Neutrophil (primary cell): ENCODE measurements around a stretch of chr22.

- PRO-cap = no peak
These were observed 3898.0 kb upstream of the OR11H1 start for GRCh38 chr22:11629610-11630731.

- PRO-cap = no peak
These were observed 3668.5 kb upstream of the OR11H1 start for GRCh38 chr22:11859513-11859965.

DNA sequence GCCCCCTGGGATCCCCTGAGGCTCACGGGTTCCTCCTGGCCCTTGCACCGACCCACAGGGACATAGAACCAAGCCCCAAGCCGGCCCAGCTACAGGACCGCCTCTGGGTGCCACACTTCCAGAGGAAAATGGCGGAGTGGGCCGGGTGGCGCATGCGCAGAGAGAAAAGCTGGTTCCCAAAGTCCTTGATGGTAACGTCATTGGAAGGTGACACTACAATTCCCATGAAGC is 2712.4 kb upstream of the OR11H1 start:
- PRO-cap = no peak

- PRO-cap = no peak
These were observed 85.8 kb downstream of the POTEH start for GRCh38 chr22:15775723-15775976.

DNA sequence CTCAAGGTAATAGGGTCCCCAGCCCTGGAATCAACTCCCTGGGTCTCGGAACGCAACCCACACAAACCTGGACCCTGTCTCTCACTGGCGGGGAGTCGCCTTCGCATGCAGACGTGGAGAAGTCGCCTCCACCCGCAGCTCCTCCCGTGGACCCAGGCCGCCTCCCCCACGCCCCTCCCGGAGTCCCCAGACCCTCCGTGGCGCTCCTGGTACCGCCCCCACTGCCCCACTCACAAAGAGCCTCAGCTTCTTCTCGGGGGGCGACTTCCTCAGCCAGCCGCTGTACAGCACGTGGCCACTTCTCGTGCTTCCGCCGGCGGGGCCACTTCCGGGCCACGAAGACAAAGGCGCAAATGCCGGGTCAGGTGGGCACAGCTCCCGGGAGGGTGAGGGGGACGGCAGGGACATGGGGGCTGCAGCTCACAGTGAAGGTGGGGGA is 296 bp downstream of the GAB4 start:
- PRO-cap = no peak

GRCh38 chr22:17048368-17048887 is 36.4 kb upstream of the IL17RA start:
- PRO-cap = no peak

DNA sequence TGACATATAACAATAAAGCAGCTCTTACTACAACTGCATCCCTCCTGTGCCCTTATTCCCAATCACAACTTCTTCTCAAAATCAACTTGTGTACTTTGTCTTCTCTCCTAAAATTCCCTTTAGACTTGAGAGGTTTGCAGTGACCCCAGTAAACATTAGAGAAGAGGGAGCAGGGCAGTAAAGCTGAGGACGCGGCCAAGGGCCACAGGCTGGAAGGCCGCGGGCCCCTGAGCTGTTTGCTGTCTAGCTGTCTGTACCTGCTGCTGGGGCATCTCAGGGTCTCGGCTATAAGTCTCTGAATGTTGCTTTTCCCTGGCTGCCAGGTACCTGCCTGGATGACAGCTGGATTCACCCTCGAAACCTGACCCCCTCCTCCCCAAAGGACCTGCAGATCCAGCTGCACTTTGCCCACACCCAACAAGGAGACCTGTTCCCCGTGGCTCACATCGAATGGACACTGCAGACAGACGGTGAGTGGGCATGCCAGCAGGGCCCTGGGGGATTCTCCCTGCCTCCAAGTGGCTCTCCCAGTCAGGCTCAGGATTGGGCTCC is 12.8 kb downstream of the IL17RA start:
- PRO-cap = no peak

DNA sequence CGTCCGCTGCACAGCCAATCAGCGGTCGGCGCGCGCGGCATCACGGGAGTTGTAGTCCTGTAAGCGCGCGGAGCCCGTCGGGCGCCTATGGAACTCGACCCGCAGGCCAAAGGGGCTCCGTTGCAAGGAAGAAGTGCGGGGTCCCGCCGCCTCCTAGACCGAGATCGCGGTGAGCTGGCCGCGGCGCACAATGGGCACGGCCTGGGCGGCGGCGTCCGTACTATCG is 142 bp upstream of the HDHD5 start:
- PRO-cap = no peak

DNA sequence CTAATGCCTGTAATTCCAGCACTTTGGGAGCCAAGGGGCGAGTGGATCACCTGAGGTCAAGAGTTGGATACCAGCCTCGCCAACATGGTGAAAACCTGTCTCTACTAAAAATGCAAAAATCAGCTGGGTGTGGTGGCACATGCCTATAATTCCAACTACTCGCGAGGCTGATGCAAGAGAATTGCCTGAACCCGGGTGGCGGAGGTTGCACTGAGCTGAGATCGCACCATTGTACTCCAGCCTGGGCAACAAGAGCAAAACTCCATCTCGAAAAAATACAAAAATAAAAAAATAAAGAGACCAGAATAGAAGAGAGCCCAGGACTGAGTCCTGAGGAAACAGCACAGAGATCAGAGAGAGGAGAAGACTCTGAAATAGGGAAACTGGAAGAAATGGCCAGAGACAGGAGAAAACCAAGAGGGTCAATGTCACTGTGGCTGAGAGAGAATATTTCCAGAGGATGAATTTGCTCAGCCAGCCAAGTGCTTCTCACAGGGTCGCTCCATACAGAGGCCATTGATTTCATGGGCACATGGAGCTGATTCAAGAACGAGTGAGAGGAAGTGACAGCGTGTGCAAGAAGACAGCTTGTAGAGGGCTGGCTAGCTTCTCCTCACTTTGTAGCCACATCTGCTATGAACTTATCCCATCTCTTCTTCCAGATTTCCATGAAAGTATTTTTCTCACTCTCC is 21.9 kb upstream of the HDHD5 start:
- PRO-cap = no peak

DNA sequence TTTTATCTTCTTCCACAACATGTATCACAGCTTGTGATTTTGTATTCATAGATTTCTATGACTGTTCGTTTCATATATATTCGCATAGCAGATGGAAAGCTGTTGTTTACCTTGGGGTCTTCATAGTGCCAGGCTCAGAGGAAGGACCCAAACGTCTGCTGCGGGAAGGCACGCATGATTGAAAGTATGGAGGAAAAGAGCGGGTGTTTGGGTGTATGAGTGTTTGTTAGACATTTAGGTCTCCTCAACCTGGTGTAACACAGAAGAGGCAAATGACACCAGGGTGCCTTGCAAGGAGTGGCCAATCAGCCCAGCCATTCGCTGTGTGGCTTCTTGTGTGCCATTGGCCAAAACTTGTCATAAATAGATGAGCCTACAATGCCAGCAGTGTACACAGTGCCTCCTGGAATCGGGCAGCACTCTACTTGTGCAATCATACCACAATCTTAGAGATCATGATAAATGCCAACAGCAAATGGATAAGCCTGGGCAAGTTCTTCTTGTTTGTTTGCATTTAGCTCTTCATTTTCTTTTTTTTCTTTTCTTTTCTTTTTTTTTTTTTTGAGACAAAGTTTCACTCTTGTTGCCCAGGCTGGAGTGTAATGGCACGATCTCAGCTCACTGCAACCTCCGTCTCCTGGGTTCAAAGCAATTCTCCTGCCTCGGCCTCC is 11.0 kb upstream of the ADA2 start:
- PRO-cap = no peak

DNA sequence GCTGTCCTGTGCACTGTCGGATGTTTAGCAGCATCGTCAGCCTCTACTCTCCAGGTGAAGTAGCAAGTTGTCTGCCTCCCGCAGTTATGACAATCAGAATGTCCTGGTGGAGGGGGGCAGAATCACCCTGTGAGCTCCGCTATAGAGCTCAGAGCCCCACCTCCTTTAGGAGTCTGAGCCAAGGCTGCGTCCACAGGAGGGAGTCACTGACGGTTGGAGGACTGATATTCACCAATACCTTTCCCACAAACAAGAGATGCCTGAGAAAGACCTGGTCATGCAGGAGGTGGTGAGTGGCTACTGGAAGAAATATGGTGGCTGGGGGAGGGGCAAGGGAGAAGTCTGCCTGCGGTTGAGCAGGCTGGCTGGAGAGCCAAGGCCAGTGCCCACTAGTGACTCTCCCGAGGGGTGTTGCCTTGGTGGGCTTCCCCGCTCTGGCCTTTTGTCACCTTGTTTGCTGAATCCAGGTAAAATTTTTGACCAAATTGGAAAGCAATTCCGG is 41.8 kb upstream of the ADA2 start:
- PRO-cap = no peak

DNA sequence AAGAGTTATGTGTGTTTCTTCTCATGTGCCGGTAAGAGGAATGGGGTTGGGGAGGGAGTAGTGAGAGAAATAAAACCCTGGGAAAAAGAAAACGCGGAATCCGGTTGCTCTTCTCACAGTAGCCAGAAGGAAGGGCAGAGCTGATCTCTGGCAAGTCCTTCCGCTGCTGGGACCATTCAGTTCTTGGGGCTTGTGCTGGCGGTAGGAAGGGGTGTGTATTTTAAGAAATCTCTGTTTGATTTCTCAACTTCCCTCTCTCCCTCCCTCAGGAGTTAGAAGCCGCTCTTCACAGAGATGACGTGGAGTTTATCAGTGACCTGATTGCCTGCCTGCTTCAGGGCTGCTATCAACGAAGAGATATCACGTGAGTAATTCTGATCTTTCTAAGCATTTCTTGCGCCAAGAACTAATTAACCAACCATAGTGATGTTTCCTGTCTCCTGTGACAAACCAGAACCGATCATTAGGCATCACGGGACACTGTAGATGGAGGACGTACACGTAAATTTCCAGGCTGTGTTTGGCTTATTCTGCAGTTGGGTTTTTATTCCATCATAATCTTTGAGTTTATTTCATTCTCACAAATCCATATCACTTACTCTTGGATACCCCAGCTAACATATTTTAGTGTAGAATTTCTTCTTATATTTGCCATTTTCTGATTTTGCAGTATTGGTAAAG is 85.8 kb upstream of the SLC25A18 start:
- PRO-cap = no peak

- PRO-cap = no peak
These were observed 16.3 kb downstream of the SLC25A18 start for GRCh38 chr22:17579475-17580029.

- PRO-cap = no peak
These were observed 4.7 kb downstream of the BID start for GRCh38 chr22:17769283-17770351.

DNA sequence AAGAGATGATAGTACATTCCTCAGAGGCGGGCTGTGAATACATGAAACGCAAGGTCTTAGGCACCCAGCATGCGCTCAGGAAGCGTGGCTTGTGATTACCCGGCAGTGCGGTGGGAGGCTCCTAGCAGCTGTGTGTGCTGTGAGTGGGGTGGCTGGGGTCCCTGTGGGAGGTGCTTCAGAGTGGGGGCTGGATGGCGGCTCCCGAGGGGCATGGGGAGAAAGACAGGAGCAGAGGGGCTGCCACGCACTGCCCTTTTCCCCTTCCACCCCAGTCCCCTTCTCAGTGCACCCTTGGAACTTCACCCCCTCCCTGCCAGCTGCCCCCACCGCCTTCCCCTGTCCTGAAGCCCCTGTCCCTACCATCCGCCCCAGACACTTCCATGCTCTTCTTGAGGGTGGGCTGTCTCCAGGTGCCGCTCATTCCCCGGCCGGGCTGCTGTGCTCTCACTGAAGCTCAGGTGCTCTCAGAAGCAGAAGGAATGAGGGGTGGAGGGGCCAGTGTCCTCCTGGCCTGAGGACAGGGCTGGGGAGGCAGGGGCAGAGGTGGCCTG is 6.3 kb upstream of the BID start:
- PRO-cap = no peak

DNA sequence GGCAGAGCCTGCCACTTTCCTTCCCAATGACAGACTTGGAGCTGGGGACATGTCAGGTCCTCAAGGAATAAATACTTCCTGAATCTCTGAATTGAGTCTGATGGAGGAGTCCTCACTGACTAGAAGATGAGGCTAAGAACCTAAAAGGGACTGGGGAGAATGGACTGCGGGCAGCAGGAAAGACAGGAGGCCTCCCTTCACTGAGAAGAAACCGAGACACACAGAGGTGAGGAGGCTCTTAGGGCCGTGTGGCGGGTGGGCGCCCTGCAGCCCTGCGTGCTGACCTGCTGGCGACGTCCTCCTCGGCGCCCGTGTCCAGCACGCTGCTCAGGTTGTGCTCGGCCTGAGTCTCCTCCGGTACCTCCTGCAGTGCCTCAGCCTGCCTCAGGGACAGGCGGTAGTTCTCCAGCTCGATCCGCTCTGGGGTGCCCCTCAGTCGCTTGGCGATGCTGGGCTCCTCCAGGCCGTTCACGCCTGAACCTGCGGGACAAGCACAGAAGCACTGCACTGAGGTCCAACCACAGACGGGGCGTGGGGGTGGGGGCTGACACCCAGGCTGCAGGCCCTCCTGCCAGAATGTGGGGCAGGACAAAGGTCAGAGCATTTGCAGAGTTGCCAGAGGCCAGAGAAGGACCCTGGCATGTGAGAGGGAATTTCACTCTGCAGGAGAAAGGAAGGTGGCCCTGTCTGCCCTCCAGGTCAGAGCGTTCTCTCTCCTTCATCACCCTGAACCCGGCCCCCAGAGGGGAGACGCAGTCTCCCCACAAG is 67.5 kb upstream of the BID start:
- PRO-cap = no peak

DNA sequence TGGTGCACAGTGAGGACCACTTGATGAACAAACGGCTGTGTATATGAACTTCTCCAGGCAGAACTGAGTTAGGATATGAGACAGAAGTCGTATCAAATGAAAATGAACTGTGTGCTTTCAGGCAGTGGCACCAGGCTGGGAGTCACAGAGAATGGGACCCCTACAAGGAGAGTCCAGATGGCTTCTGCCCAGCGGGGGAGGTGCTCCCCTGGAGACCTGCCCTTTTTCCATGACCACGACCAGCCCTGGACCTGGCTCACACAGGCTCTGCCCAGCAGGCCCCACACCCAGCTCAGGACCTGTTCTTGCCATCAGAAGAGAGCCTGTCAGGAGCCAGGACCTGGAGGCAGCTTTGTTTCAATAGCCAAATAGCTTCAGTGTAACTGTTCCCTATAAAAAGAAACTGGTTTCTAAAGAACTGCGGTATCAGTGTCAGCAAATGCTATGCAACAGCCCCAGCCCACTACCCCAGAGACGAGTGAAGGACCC is 104.8 kb downstream of the MICAL3 start:
- PRO-cap = no peak

DNA sequence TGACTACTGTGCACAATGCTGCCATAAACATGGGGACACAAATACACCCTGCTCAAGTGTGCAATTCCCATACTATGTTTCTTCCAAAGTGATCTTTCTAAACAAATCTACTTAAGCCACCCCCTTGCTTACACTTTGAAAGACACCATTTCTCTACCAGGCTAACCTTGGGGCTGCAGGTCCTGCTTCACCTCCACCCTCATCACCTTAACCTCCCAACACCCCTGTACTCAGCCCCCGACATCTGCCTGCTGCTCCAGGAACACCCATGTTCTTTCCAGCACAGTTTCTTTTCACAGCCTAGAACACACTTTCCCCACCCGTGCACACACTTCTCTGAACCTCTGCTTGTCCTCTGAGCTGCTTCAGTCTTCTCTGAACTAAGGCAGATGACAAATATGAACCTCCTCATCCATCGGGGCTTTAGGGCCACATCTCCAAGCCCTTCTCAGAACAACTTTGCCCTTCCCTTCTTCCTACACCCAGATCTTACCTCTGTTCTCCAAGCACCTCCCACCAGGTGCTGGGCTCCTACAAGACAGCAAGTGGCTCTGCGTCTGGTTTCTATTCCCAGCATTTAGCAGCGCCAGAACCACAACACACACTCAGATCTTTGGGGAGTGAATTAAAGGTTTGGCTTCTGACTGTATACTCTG is 96.9 kb downstream of the MICAL3 start:
- PRO-cap = no peak

- PRO-cap = no peak
These were observed 25.4 kb downstream of the MICAL3 start for GRCh38 chr22:17998896-17999377.

- PRO-cap = no peak
These were observed 8.1 kb upstream of the MICAL3 start for GRCh38 chr22:18032336-18033067.